Karpas-422 (cell line): ENCODE results near the genes SYT9, TUB and STK33.

DNA sequence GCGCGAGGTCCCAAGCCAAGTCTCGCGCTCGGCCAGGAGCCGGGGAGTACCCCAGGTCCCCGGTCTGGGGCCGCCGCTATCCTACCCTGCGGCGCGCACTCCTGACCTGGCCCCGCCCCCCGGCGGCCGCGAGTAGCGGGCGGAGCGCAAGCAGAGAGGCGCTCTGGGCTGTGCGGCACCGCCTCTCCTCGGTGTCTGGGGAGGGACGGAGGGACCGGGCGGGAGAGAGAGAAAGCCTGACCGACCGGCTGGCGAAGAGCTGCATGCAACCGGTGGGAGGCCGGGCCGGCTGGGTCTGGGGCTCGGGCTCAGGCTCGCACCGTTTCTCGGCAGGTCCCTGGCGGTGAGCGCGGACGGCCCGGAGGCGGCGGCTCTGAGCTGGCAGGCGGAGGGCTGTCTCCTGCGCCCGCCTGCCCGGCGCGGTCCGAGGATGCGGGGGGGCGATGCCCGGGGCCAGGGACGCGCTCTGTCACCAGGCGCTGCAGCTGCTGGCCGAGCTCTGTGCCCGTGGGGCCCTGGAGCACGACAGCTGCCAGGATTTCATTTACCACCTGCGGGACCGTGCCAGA, at the start of gene SYT9:
TSS of gene SYT9 (plus strand) at position 161 of the 569 bp plus-strand sequence.
- PRO-cap = no peak
- RAMPAGE, long total RNA = no peak

- PRO-cap = no peak
- RAMPAGE, long total RNA = no peak
These were observed 5.2 kb downstream of the SYT9 start for GRCh38 chr11:7256755-7257467.

- PRO-cap = bidirectional peak, plus-strand start at chr11:7512684, minus-strand start at chr11:7512654; bidirectional peak, plus-strand start at chr11:7513329, minus-strand start at chr11:7513280
- RAMPAGE, long total RNA = no peak
These were observed 1.2 kb upstream of the PPFIBP2 start for GRCh38 chr11:7512221-7513442.

GRCh38 chr11:7521296-7521685, 7.5 kb downstream of the PPFIBP2 start:
- PRO-cap = no peak
- RAMPAGE, long total RNA = no peak

DNA sequence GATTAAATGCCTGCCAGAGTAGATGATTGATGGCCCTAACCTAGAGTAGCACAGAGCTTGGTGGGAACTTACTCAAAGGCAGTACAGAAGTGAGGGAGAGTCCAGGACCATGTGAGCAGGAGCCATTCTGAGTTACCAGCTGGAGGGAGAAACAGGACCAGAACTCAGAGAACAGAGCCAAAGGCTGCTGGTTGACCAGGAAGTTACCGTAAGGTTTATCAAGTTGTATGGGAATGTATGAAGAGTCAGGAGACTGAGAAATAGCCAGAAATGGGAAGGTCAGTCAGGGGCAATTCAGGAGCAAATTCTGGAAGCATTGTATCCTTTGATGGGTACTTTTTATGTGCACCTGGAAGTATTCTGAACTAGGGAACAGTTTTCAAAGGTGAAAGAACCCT, 68.6 kb downstream of the CYB5R2 start:
- PRO-cap = no peak
- RAMPAGE, long total RNA = no peak

DNA sequence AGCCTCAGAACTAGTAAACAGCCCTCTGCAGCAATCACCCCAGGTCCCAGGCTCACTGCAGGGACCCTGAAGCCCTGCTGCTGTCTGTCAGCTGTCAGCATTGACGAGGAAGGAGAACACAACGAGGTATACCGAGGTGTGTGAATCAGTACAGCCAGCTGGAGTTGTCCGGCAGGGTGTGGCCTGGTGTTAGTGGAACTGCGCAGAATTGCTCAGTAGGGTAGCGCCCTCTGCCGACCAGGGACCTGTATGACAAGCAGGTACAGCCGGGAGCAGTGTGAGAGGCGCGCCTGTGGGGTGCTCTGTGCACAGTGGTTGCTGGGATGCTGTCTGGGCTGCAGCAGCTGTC, 7.6 kb downstream of the CYB5R2 start:
- PRO-cap = no peak
- RAMPAGE, long total RNA = no peak

DNA sequence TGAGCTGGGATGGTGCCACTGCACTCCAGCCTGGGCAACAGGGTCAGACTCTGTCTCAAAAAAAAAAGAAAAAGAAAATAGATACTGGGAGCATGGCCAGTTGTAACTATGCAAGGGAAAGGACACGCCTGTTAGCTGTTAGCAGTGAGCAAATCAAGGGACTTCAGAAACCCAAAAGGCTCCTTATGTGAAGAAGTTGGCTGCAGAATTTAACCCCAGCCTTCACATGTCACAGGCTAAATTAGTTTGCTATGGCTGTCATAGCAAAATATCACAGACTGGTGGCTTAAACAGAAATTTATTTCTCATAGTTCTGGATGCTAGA, 34.5 kb downstream of the OR10A6 start:
- PRO-cap = no peak
- RAMPAGE, long total RNA = no peak

DNA sequence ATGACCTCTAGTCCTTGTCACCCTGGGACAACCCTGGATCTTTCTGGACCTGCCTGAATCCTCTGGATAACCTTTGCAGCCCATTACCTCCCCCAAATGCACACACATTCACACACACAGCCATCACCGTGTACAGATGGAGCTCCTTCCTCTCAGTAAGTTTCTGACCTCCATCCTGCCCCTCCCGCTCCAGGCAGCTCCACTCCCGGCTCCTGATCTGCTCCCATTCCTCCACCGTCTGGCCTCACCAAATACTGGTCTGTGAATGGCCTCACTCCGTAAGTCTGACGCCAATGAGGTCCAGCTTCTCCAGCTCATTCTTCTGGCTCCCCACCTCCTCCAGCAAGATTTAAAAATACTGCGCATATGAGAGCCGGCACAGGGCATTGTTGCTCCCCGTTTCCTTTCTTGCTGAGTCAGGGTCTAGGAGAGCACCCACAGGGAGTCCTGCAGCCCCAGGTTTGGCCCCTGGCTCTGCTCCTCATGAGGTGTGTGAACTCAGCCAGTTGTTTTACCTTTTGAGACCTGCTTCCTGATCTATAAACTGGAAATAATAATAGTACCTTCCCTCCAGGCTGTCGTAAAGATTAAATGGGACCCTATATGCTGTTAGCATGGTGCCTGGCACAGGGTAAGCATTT, 14.0 kb upstream of the TUB start:
- PRO-cap = no peak
- RAMPAGE, long total RNA = no peak

- PRO-cap = no peak
- RAMPAGE, long total RNA = no peak
These were observed at the start of gene TUB for GRCh38 chr11:8080970-8082216. TSS of gene TUB (plus strand) at chr11:8081211.

- PRO-cap = no peak
- RAMPAGE, long total RNA = no peak
These were observed 39.6 kb downstream of the LMO1 start for GRCh38 chr11:8223997-8224542.

DNA sequence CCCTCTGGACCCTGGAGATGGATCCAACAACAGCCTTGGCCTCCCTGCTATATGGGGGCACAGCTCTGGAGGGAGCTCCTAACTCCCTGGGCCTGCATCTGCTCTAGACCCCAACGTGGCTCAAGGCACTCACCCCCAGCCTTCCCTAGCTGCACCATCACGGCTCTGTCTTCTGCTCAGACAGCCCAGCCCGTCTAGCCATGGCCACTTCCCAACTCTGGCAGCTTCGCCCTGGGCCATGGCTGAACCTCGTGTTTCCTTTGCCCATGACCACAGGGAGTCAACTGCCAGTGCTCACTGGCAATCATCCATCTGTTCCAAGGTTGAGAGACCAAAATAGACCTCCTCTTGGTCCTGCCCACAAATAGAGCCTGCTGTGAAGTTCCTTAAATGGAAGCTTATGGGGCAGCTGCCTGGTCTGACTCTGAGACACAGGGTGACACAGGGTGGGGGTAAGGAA, 5.4 kb downstream of the LMO1 start:
- PRO-cap = no peak
- RAMPAGE, long total RNA = no peak

- PRO-cap = no peak
- RAMPAGE, long total RNA = no peak
These were observed 51.5 kb upstream of the LMO1 start for GRCh38 chr11:8315206-8315530.

GRCh38 chr11:8482053-8482424, 112.0 kb downstream of the STK33 start:
- PRO-cap = no peak
- RAMPAGE, long total RNA = no peak

GRCh38 chr11:8593843-8594814, at the start of gene STK33:
TSS of gene STK33 (minus strand) at chr11:8594228.
- PRO-cap = no peak
- RAMPAGE, long total RNA = no peak

DNA sequence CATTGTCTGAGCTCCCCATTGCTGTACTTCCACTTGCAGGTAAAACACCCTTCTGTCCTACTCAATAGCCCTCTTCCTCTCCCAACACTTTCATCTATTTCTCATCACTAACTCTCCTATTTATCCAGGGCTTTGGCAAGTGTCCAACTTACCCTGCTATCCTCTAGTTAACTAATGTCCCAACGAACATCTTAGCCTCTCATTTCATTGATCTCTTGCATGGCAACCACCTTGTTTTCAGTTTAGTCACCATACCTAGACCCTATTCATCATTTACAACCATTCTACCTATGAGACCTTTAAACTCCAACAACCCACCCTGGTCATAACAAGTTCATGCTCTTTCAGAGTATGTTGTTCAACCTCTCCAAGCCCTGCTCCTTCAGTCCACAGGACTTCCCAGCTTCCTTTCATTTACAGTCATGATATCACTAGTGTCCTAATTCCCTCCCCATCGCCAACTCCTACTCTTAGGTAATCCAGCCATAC, 38.7 kb downstream of the TRIM66 start:
- PRO-cap = no peak
- RAMPAGE, long total RNA = no peak

DNA sequence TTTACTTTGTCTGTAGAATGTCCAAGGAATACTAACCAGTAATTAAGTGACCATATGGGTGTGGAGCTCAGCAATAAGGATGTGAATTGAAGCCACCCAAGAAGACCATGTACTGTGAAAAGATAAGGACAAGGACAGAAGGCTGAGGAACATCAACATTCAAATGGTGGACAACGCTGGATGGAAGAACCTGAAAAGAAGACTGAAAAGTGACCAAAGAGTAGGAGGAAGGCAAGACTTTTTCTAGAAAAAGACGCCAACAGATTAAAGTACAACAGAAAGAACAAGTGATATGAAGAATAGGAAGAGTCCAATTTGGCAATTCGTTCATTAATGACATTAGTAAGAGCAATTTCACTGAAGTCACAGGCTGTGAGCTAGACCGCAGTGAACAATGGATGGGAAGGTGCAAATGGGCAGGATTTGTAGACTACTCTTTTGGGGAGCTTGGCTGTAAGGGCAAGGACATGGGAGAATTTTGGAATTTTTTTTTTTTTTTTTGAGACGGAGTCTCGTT, 1.8 kb downstream of the TRIM66 start:
- PRO-cap = no peak
- RAMPAGE, long total RNA = no peak

DNA sequence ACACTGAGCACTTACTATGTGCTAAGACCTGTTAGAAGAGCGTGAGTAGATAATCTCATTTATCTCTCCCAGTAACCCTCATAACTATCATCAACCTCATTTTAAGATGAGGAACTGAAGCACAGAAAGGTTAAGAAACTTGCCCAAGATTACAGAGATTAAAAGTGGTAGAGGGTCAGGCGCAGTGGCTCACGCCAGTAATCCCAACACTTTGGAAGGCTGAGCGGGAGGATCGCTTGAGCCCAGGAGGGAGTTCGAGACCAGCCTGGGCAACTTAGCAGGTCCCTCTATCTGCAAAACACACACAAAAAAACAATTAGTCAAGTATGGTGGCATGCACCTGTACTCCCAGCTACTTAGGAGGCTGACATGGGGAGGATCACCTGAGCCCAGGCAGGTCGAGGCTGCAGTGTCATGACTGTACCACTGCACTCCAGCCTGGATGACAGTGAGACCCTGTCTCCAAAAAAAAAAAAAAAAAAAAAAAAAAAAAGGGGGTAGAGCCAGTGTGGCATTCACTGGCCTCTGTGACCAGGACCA, 15.2 kb downstream of the RPL27A start:
- PRO-cap = no peak
- RAMPAGE, long total RNA = no peak

- PRO-cap = no peak
- RAMPAGE, long total RNA = no peak
These were observed 17.1 kb downstream of the RPL27A start for GRCh38 chr11:8699522-8700329.

DNA sequence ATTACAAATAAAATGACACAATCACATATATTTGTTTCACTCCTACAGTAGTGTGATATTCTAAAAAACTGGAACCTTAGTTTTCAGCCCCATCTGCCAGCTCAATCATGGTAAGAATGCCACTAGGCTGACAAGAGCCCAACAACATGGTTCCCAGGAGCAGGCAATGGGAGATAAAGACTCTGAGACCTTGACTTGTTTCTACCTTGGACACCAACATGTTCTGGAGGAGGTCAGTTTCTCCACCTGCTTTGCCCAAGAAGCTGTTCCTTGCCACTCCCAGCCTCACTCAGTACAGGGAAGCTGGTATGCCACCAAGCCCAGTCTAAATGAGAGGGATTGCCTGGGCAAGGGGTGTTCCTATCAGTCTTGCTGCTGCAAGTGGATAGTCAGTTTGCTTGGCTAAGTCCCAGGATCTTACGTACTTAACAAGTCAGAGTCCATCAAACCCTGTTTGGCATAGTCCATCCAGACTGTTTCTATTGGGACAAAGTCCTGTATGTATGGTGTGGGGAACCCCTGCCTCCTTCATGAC, 61.4 kb downstream of the DENND2B start:
- PRO-cap = no peak
- RAMPAGE, long total RNA = no peak

DNA sequence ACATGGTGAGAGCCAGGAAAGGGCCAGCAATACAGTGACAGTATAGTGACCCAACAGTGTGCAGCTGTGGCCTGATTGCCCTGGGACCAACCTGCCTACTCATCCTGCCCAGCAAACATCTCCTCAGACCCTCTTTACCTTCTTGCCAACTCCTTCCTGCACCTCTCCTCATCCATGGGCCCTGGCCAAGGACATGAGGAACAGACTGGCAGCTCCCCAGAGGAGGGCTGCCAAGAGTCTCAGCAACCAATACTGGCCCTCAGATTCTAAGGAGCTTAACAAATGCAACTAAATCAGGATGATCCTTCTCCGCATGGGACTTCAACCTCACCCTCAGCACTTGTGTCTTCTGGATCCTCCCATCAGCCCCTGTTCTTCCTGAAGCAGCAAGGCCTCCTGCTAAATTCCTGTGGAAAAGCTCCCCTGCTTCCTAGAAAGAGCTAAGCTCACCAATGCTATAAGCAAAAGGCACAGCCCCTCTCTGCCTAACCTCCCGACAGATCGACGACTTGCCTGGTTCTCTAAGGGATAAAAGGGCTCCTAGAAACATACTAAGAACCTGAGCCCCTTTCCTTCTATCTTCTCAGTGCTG, 50.7 kb downstream of the DENND2B start:
- PRO-cap = no peak
- RAMPAGE, long total RNA = no peak